Foreskin keratinocyte (primary cell): ENCODE measurements around a stretch of chr10.

DNA sequence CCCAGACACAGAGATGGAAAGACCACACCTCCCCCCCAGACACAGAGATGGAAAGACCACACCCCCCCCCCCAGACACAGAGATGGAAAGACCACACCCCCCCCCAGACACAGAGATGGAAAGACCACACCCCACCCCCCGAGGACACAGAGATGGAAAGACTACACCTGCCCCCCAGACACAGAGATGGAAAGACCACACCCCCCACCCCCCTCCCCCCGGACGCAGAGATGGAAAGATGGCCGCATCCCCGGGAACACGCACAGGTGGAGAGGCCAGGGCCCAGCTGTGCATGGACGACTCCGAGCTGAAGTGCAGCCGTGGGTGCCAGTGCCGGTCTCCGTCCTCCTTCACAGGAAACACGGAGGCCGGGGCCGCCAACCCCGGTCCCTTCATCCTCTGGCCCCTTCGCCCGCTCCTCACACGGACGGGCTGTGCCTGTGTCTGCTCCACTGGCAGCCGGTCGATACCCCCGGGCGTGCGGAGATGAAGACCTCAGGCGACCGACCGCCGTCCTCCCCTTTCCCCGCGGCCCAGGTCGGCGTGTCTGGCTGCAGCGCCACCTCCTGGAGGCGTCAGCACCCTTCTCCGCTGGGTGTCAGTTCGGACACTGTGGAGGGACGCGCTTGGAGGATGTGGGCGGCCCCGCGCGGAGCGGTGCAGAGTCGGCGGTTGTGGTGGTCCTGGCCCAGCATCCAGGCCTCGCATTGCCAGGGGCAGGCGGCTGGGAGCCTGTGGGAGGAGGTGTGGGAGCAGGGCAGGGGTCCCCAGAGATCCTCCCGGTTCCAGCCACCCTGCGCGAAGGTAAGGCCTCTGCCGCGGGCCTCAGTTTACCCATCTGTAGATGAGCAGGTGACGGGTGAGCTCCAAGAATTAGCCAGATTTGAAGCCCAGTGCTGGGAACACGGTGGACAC, 9.8 kb downstream of the ZNF511 start:
- RAMPAGE, total RNA, result no peak

DNA sequence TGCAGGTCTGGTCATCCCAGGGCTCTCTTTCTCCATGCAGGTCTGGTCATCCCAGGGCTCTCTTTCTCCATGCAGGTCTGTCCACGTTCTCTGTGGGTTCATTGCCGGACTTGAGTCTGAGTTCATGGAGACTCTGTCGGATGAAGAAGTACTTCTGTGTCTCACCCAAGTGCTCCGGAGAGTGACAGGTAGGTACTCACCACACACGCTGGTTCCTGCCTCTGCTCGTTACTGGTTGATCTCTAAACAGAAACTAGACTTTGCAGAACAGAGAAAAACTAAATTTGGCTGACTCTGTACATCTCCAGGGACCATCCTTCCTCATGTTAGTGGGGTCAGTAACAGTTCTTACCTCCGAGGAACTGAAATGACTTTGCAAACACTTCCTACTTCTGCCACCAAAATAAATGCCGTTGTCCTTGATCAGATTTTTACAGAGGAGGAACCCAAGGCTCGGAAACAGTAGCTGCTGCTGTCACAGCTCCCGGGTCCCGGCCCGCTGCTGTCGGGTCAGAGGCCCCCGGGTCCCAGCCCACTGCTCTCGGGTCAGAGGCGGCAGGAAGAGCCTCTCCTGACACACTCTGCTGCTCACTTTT, 5.0 kb upstream of the MTG1 start:
- RAMPAGE, total RNA, result no peak

DNA sequence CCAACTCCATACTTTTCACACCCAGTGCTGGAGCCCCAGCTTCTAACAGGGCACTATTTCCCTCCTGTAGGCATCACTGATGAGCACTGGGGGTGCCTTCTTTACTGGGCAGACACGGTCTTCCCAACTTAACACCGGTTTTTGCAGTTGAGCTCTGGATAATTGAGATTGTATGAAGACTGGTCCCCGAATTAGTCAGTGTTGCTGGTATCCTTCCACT, 11.1 kb downstream of the CYP2E1 start:
- RAMPAGE, total RNA, result no peak